Esophagus muscularis mucosa (tissue), 4 donors: ENCODE results near the gene TMEM271.

GRCh38 chr4:242097-242723 is 63.1 kb downstream of the ZNF732 start:
- PRO-cap: no peak
- RAMPAGE, long total RNA, 4 experiments: no peak in any of the 4 experiments

DNA sequence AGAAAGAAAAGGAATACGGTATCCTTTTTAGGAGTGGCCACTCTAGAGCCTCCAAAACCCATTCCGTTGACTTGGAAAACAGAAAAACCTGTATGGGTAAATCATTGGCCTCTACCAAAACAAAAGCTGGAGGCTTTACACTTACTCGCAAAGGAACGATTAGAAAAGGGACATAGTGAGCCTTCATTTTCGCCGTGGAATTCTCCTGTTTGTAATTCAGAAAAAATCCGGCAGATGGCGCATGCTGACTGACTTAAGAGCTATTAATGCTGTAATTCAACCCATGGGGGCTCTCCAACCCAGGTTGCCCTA is 60.9 kb downstream of the ZNF732 start:
- PRO-cap: no peak
- RAMPAGE, long total RNA, 4 experiments: no peak in any of the 4 experiments

DNA sequence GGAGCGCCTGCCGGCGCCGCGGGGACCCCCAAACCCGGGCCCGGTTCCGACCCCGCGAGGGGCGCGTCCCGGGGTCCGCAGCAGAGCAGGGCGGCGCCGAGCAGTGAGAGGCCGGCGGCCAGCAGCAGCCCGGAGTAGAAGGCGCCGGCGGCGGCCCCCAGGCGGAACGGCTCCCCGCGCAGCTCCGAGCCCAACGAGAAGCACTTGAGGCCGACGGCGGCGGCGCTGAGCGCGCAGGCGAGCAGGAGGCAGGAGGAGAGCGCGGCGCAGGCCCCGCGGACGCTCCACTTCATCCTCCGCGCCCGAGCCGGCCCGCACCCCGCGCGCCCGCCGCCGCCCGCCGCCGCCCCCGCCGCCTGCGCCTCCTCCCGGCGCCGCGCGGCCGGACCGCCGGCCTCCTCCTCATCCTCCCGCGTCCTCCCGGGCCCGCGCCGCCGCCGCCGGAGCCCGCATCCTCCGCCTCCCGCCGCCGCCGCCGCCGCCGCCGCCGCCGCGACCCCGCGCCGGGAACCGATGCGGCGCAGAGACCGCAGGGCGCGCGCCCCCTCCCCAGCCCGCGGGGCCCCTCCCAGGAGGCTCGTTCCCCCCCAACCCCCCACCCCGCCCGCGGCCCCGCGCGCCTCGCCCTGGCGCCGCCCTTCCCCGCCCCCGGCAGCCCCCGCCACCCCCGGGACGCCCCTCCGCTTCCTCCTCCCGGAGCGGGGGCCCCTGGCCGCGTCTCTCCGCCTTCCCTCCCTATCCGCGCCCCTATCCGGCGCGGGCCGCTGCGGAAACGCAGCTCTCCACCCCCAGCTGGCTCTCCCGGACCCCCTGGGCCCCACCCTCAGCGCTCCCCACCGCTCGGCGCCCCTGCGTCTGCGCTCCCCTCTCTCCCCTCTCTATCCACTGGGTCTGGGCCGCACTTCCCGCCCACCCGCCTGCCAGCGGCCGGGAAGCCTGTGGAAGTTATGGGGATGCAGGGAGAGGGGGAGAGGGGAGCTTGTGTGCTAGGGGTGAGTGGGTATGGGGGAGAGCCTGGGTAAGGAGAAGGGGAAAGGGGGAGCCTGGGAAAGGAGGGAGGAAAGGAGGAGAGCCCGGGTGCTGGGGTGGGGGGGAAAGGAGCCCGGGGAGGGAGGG is at the start of gene TMEM271:
TSS of gene TMEM271 (minus strand) at position 526 of the 1,116 bp plus-strand sequence.
- PRO-cap: unidirectional peak, minus-strand start at position 186 of the sequence
- RAMPAGE, long total RNA, 4 experiments: no peak in any of the 4 experiments

DNA sequence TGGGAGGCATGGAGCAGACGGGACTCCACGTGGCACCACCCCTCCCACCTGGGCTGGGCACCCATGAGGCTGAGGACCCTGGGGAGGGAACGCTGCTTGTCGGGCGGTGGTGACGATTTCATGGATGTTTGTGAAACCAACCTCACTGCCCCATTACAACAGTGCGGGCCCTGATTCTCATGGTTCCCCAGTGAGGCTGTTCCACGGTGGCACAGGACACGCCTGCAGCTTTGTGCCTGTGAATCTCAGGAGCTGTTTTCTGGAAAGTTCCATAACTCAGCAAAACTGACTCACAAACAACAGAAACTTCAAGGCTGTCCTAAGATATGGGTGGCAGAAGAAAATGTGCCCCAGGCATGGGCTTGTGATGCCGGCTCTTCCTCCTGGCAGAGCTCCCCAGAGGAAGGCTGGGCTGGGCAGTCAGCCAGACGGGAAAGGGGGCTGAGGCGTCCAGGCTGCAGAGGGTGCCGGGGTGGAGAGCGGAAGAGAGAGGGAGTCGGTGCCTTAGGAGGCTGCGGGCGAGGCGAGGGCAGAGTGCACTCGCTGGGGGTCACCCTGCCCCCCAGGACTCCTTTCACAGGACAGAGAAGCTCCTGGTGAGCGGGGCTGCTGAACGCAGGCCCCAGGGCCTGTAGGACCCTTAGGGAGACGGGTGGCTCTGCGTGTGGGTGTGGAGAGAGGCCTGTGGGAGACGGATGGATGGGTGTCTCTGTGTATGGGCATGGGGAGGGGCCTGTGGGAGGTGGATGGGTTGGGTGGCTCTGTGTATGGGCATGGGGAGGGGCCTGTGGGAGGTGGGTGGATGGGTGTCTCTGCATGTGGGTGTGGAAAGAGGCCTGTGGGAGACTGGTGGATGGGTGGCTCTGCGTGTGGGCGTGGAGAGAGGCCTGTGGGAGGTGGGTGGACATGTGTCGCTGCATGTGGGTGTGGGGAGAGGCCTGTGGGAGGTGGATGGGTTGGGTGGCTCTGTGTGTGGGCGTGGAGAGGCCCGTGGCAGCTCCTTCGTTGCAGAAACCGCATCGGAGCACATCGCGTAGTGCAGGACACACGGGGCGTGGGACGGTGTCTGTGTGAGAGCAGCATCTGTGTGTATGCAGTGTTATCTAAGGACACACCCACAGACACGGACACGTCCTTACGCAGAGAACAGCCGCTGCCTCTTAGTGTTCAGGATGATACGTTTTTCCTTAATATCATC is 15.8 kb downstream of the PCGF3 start:
- PRO-cap: no peak
- RAMPAGE, long total RNA, 4 experiments: no peak in any of the 4 experiments

- PRO-cap: no peak
- RAMPAGE, long total RNA, 4 experiments: no peak in any of the 4 experiments
Measured at GRCh38 chr4:730351-730768, 24.7 kb downstream of the PCGF3 start.

DNA sequence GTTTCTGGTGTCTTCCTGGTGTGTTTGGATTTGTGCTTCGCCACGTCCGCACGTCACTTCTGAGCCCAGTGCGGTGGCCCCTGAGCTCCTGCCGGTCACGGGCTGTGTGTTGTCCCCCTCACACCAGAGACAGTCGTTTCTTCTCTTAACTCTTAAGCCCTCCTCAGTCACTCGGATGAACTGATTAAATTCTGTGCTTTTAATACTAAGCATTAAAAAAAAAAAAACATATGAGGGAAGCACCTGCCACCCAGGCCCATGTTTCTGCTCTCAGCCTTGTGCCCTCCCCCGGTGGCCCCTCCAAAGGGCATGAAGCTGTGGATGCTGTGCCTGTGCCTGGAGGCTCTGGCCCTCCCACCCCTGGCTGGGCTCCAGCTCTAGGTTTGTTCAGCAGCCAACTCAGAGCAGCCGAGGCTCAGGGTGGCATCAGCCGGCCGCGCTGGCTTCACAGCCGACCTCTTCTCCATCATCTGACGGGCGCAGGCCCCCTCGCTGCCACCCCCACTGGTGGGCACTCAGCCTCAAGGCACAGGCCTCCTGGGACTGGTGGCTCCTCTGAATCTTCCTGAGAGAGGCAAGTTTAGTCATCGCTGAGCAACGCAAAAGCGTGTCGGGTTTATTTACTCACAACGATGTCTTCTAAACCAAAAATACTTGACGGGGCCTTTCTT is 45.9 kb downstream of the PCGF3 start:
- PRO-cap: no peak
- RAMPAGE, long total RNA, 4 experiments: no peak in any of the 4 experiments

GRCh38 chr4:762366-763285 is 57.0 kb downstream of the PCGF3 start:
- PRO-cap: no peak
- RAMPAGE, long total RNA, 4 experiments: no peak in any of the 4 experiments

- PRO-cap: no peak
- RAMPAGE, long total RNA, 4 experiments: no peak in any of the 4 experiments
Measured at GRCh38 chr4:905181-906015, 26.7 kb downstream of the GAK start.

DNA sequence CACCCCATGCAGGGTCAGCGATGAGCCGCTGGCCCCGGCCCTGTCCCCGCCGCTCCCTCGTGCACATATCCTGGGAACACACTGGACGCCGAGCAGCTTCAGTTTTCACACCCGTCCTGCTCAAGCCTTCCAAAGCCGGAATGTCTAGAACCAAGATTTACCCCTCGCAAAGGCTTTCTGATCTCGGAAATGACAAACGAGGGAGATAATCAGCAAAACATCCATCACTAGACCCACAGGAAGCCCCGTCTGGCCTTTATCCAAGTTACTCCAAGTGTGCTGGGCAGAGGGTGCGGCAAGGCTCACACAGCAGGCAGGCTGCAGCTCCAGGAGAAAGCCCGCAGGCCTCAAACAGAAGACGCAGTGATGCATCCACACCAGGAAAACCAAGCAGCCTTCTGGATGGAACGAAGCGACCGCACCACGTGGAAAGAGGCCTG is 24.1 kb downstream of the GAK start:
- PRO-cap: no peak
- RAMPAGE, long total RNA, 4 experiments: no peak in any of the 4 experiments

- PRO-cap: no peak
- RAMPAGE, long total RNA, 4 experiments: no peak in any of the 4 experiments
Measured at GRCh38 chr4:957375-958271, 15.7 kb downstream of the DGKQ start.

DNA sequence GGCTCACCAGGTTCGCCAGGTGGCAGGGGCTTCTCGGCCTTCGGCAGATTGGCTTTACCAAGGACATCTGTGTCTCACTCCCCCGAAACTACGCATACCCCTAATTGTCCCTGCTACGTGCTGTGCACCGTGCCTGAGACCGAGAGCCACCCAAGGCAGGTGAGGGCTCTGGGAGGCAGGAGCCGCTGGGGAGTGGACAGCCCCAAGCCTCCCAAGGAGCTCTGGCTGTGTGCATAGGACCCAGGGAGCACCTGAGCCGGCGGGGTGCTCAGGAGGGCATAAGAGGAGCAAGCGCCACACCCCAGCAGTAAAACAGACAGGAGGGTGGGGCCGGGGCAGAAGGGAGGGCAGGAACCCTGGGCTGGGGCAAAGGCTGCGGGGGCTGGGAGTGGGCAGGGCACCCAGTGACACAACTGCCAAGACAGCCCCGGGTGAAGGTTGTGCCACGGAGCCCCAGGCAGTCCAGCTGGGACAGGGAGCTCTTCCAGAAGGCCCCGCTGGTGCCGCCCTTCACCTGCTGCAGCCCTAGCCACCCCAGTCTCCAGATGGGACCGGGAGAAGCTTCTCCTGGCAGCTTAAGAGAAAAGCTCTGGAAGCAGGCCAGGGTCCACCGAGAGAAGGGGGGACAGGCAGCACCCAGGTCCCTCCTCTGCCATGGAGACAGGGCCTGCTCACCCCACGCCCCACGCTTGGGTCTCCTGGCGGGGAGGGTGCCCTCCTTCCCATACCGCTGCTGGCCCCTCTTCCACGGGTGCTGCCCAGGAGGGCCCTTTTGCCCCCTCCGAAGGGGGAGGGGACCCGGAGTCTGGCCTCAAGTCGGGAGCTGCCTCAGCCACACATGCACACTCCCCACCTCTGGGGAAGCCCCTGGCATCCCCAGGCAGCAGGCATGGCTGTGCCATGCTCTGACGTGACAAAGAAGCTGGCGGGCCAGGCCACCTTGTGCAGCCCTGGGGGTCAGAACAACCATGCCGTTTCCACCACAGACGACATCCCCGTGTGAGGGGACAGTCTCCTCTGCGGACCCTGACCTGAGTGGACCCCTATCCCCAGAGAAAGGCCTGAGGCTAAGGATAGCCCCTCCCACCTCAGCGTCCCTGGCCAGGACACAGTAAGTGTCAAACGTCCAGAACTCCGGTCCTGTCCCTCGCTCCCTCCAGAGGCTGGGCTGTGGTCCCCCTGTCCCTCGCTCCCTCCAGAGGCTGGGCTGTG is 1.6 kb downstream of the DGKQ start:
- PRO-cap: no peak
- RAMPAGE, long total RNA, 4 experiments: no peak in any of the 4 experiments

- PRO-cap: no peak
- RAMPAGE, long total RNA, 4 experiments: no peak in any of the 4 experiments
Measured at GRCh38 chr4:991645-992411, 1.4 kb downstream of the SLC26A1 start.

- PRO-cap: no peak
- RAMPAGE, long total RNA, 4 experiments: no peak in any of the 4 experiments
Measured at GRCh38 chr4:1046514-1047130, 35.2 kb downstream of the FGFRL1 start.

GRCh38 chr4:1143715-1144942 is 28.3 kb downstream of the SPON2 start:
- PRO-cap: no peak
- RAMPAGE, long total RNA, 4 experiments: no peak in any of the 4 experiments

DNA sequence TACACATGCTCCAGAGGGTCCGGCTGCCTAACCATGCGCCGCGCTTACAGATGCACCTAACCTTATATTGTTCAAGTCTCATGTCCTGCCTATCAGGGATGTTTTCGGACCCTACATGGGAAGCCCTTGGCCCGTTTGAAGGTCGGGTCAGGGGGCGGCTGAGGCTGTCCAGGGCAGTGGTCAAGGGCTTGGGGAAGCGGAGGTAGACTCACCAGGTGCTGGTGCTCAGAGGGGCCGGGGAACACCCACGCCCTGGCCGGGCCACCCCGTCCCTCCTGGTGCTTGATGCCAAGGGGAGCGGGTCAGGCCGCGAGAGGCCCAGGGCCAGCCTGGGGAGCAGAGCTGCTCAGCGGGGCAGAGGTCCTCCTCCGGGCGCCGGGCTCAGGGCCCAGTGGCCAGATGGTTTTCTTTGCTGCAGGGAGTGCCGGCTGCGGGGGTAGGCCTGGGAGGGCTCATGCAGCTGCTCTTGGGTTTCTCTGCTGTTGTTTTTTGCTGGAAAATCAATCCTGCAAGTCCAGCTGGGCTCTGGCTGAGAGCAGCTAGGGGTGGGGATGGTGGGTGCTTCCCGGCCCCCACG is 35.4 kb upstream of the SPON2 start:
- PRO-cap: no peak
- RAMPAGE, long total RNA, 4 experiments: no peak in any of the 4 experiments

DNA sequence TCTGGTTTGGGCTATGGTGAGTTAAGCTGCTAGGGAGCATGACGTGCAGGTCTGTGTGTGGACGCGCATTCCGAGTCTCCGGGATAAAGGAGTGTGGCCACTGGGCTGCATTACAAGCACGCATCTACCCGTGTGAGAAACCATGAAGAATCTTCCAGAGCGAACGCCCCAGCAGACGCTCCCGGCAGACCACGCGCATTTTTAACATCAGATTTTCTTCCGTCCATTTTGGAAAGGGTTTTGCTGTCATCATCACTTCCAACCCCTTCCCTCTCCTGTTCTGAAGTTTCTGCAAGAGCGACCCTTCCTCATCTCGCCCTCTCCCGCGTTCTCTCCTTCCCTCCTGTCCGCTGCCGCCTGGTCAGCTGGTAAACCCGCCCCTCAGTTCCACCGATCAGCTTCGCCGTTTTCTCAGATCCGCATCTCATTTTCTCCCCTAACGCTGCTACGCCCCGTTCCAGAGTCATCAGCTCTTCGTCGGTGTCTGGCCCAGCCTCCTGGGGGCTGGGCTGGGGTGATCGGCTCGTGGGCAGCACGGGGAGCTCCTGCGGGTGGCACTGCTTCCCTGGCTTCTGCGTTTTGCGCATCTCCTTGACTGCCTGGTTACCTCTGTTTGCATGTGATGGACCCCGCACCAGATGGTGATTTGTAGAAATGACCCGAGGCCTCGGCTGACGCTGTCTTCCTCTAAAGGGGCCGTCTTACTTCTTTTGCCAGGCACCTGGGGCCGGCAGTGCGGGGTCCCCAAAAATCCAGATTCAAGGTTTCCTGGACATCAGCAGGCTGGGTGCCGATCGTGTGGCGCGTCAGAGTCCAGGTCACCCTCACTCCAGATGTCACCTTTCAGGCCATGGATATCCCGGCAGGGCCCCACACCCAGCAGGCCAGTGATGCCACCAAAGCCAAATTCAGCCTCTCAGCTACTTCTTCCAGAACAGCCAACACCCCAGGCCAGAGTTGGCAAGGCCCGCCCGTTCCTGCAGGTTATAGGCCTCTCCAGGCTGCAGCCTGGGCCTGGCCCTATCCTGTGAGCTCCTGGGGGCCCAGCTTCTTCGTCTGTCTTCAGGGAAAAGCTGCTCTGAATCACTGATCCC is 13.4 kb downstream of the CTBP1 start:
- PRO-cap: no peak
- RAMPAGE, long total RNA, 4 experiments: no peak in any of the 4 experiments

DNA sequence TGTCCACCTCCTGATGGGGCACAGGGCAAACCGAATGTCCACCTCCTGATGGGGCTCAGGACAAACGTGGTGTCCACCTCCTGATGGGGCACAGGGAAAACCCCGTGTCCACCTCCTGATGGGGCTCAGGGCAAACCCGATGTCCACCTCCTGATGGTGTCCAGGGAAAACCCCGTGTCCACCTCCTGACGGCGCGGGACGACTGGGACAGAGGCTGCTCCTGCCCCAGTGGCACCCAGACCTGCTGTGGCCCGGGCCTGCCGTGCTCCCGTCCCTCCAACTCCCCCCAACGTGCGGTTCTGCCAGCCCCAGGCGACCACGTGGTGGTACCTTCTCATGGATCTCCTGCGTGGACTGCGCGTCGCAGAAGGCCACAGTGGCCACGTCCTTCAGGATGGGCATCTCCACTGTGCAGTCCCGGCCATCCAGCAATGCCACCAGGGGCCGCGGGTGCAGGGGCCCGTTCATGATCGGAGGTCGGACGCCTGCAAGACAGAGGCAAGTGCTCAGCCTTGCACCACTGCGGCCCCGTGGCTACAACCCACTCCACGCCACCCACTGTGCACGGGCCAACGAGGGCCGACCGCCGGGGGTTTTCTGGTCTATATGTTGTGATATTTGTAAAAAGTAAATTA is 11.0 kb downstream of the CTBP1 start:
- PRO-cap: no peak
- RAMPAGE, long total RNA, 4 experiments: no peak in any of the 4 experiments

GRCh38 chr4:1241719-1242318 is 7.1 kb downstream of the CTBP1 start:
- PRO-cap: no peak
- RAMPAGE, long total RNA, 4 experiments: no peak in any of the 4 experiments

GRCh38 chr4:1299393-1299993 is 9.8 kb downstream of the MAEA start:
- PRO-cap: no peak
- RAMPAGE, long total RNA, 4 experiments: no peak in any of the 4 experiments

GRCh38 chr4:1300814-1301619 is 11.3 kb downstream of the MAEA start:
- PRO-cap: no peak
- RAMPAGE, long total RNA, 4 experiments: no peak in any of the 4 experiments